Right common carotid artery plus branches (tissue), 1 donor: ENCODE measurements around a stretch of chr5.

DNA sequence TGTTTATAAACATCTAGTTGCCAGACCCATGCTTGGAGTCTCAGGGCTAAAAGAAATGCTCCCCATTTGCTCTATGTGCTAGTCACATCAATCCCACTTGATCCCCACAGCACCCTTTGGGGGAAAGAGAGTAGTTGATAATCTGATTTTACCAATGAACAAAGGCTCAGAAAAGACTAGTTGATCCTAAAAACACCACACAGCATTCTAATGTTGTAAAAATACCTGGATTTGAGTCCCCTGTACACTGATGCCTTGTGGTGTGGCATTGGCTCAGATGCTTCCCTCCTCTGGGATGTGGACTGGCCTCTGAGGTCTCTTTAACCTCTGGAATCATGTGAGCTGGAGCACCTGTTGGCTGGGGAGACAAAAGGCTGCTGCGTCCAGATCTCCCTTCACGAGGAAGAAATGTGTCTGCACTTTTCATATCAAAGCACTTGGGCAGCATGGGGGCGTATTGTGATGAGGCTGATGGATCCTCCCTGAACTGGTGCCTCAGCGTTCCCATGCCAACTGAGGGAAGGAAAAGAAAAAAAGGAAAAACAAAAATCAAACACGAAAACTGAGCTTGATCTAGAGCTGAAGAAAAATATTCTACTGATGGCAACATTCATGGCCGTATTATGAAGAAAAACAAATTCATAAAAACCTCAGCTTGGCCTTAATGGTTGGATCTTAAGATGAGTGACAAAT lies 26.0 kb downstream of the GRIA1 start:
- PRO-cap, result no peak

DNA sequence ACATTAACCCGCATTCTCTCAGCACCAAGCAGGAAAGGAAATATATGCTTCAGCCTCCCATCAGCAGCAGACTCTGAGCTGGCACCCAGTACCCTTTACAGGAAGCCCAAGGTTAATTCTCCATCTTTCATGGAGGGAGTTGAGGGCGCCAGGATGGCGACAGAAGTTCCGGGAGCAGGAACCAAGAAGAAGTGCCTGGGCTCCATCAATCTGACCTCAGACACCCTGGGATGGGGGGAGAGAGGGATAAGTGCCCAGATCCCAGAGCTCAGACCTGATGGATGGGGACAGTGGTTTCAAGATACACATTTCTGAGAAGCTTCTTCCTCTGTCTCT lies 192.4 kb downstream of the GRIA1 start:
- PRO-cap, result no peak

DNA sequence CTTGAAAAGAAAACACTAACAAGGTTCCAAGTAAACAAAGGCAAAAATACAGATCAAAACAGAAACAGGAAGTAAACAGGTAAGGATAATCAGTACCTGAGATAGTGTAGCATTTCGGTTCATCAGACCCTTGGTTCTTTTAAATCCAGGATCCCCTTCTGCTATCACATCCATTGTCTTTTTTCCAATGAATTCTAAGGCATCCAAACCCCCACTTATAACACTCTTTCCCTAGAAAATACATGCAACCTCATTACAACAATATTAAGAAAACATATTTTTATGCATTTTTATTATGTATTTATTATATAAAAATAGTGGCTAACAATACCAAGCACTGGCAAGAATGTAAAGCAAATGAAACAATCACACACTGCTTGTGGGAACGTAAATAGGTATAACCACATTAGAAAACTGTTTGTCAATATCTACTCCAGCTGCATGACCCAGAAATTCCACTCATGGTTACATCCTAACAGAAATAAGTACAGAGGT lies 10.6 kb downstream of the FAM114A2 start:
- PRO-cap, result no peak

GRCh38 chr5:154053121-154054019 lies 14.6 kb downstream of the MFAP3 start:
- PRO-cap, result no peak

DNA sequence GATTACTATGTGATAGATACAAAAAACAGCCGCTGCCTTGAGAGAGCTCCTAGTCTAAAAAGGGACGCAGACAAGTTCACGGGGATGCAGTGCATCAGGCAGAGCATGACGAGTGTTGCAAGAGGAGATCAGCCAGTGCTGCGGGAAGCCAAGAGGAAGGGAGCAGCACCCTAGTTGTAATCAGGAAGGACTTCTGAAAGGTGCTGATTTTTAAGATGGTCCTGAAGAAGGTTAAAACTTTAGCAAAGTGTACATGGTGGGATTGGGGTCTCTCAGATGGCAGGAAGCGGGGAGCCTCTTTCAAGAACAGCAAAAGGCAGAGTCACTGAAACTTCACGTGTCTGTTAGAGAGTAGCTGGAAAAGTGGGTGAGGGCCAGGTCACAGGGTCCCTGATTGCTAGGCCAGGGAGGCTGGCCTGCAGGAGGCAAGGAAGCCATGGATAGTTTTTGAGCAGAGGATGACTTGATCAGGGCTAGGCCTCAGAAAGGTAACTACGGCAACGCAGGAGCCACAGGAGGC lies 15.9 kb downstream of the GALNT10 start:
- PRO-cap, result bidirectional peak, plus-strand start at position 135 of the sequence, minus-strand start at position 56 of the sequence

DNA sequence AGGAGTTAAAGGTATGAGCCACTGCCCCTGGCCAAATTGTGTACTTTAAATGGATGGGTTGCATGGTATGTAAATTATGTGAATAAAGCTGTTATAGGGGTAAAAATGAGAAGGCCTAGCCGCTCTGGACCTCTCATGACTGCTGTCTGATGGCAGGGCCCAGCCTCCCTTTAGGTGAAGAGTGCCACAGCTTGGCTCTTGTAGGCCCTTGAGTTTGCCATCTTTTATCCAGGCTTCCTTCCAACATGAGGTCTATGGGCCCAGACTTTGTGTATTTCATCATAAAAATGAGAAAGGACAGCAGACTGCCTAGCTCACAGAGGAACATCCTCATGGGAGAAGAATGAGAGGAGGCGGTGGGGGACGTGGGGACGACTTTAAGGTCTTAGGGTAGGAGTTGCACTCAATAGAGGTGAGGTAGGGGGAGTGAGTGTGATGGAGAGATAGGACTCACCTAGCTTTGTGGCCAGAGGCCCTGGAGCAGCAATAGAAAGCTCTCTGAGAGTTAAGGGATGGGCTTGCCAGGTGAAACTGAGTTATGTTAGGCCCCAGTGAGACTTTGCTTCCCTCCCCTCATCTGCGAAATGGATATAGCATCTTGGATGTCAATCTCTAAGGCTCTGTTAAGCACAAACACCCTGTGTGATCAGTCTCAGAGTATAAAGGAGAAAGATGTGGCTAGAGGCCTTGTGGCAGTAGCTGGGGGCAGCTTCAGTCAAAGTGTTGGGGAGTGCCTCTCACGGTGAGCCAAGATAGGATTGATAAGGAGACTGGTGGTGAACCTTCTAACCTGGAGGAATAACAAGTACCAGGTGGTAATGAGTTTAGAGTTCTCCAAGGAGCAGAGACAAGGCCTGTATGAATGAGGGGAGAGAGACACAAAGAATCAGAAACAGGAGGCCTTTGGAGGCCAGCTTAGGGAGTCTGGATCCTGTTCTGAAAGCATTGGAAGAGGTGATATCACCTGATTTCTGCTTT lies 14.2 kb downstream of the LARP1 start:
- PRO-cap, result no peak

DNA sequence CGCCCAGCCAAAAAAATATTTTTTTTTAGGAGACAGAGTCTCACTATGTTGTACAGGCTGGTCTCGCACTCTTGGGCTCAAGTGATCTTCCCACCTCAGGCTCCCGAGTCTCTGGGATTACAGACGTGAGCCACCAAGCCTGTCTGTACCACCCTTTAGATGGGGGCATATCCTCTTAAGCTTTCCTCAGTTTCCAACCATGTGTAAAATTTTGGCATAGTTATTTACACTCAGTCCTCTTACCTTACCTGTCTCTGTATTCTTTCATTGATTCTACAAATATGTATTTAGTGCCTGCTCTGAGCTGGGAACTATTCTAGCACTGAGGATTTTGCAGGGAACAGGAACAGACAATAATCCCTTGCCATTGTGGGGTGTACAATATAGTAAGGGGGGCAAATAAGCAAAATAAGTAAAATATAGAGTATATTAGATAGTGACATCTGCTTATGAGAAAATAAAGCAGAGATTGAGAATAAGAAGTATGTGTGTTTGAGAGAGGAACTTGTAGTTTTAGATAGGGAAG lies 3.4 kb downstream of the MRPL22 start:
- PRO-cap, result no peak

DNA sequence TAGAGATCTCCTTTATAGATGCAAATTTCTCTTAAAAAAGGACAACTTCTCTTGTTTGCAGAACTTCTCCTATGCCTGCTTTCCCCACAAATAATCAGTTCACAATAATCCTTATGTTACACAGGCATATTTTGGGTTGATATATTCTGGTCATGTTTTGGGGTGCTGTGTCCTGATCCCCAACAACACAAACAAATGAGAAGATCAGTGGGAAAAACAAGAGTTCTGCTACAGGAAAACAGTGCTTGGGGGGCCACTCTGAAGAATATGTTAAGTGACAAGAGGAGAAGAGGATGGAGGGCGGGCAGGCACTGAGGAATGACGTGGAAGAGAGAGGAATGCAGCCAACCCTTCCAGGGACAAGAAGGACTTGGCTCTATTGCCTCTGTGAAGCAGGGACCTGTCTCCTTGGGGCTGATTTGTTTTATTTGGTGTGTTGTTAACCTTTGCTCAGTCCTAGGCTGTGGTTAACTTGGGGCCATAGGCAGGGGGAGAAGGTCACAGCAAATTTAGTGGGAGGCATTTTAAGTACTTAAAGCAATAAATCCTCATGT lies 39.8 kb downstream of the KIF4B start:
- PRO-cap, result no peak

DNA sequence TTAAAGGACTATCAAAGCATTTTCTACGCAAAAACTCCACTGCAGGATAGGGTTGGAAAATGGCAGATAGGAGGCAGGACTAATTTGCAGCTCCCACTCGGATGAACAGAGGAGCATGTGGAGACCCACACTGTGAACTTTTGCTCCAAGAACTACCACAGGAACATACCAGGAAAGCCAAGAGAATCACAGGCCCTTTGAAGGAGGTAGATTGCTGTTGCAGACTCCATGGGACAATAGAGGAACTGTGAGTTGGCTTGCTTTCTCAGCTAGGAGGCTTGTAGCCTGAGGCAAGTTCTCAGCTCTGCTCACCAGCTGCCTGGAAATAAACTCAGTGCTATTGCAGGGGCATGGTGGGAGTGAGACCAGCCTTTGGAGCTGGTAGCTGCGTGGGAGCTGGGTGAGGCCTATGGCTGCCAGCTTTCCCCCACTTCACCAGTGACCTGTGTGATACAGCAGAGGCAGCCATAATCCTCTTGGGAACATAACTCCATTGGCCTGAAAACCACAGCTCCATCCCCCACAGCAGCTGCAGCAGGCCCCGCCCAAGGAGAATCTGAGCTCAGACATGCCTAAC lies 389.3 kb downstream of the KIF4B start:
- PRO-cap, result no peak

- PRO-cap, result no peak
These were observed 16.1 kb upstream of the HAVCR1 start for GRCh38 chr5:157075090-157075304.

- PRO-cap, result no peak
These were observed 23.0 kb downstream of the HAVCR2 start for GRCh38 chr5:157085849-157086282.

DNA sequence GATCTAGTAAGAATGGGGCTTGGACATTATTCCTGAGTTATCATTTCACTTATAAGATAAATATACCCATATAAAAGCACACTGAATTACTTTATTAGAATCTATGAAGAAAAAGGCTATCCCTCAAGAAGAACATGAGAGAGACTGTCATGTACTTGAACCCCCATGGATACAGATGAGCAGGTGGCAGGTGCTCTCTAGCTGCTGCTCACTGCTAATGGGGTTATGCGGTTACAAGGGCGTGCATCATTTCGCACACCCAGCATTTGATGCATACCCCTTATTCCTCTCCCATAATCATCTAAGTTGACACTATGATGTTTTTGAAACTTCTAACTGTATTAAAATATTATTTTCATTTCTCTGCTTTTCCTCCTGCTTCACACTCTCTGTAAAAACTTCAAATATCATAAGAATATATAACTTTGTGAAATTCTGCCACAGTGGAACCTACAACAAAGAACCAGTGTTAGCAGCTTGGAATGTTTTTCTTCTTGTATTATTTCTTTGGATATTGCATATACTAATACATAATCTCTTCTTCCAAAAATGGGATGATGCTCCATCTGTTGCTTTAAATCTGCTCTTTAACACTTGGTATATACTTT lies 16.5 kb downstream of the ITK start:
- PRO-cap, result no peak

DNA sequence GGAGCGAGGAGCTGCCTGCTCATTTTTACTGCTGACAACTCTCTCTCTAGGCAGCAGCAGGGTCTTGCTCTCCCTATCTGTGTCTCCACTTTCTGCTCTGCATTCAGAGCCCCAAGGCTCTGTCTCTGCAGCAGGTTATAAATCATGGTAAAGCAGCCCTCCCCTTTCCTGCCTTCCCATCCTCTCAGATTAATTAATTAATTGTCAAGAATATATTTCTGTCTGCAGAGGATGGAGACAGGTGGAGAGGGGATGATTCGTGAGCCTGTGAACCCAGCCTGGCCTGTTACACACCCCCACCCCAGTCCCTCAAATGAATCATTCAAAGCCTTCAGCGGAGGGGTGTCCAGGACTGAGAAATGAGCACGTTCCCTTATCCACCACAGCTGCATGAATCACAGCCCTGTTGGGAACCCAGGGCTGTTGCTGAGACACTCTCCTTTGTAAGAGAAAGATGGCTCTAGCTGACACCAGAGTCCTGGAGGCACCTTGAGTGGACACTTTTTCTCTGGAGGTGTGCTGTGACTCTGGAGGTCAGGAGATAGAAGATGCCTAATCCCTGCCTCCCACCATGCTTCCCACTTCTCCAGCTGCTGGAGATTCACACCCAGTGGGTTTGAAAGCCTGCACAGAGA lies 56.0 kb downstream of the NIPAL4 start:
- PRO-cap, result no peak

- PRO-cap, result unidirectional peak, minus-strand start at chr5:157521590
These were observed 54.2 kb downstream of the ADAM19 start for GRCh38 chr5:157521209-157521862.

- PRO-cap, result no peak
These were observed 40.2 kb downstream of the ADAM19 start for GRCh38 chr5:157535160-157535964.

GRCh38 chr5:157550049-157550627 lies 25.4 kb downstream of the ADAM19 start:
- PRO-cap, result no peak

- PRO-cap, result no peak
These were observed 316.5 kb upstream of the CLINT1 start for GRCh38 chr5:158175252-158175965.

DNA sequence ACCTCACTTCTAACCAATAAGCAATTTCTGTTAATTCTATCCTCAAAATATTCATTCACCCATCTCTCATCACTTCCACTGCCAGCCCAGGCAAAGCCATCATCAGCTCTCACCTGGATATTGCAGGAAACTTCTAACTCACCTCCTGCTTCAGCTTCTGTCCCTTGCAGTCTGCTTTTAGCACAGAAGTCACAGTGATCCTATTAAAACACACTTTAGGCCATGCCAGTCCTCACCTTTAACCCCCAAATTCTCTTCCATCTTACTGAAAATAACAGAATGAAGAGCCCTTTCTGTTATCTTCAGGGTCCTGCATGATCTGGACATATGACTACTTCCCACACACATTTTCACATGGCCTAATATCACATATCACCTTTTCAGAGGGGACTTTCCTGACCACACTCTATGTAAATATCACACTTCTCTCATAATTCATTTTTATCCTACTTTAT lies 550.5 kb upstream of the CLINT1 start:
- PRO-cap, result no peak

DNA sequence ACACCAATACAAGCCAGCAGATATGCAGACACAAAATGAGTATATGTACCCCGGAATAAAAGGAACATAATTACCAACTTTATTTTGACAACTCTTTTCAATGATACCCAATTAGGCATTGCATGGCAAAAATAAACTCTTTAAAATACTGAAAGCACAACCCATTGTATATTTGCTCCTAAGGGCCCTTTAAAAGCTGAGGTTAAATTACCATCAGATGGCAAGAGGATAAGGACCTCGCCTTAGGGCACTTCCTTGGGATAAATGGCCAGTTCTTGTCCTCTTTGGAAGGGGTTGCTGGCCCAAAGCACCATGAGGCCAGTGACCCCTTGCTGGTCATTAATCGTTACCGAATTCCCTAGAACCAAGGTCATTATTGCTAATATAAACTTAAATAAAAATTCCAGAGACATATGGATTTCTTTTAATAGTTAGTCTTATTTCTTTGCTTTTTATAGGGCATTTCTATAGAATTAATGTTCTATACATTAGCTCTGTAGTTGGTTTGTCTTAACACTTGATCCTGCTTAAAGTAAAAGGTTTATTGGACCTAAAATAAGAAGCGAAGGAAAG lies 45.9 kb downstream of the EBF1 start:
- PRO-cap, result no peak

DNA sequence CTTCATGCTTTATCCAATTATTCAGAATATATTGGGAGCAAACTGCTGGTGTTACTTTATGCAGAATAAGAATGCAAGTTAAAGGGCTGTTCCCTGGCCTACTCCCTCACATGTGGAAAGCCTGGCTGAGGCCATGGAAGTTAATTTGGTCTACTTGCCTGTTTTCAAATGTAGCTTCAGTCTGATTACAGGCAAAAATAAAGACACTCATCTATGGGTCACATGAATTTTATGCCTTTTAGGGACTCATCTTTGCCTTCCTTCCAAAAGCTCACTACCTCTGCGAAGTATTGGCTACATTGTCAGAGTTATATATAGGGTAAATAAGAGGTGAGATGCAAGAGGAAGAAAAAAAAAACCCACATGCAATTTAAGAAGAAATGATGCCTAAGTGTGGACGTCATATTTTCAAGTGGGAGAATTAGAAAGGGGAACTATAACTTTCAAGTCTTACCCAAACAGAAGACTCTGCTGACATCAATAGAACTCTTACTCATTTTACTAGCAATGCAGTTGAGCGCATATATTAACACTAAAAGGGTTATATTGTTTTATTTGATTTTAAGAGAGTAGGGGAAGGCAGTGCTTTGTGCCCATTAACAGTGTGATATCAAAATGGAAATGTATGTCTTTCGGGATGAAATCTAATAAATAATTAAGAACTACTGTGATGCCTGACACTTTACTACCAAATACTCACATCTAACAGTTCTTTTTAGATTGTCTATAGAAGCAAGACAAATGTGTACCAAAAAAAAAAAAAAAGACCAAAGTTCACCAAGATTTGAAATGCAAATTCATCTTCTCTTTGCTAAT lies 15.7 kb downstream of the EBF1 start:
- PRO-cap, result no peak